Endodermal cell (in vitro differentiated cells): ENCODE measurements around a stretch of chr12.

DNA sequence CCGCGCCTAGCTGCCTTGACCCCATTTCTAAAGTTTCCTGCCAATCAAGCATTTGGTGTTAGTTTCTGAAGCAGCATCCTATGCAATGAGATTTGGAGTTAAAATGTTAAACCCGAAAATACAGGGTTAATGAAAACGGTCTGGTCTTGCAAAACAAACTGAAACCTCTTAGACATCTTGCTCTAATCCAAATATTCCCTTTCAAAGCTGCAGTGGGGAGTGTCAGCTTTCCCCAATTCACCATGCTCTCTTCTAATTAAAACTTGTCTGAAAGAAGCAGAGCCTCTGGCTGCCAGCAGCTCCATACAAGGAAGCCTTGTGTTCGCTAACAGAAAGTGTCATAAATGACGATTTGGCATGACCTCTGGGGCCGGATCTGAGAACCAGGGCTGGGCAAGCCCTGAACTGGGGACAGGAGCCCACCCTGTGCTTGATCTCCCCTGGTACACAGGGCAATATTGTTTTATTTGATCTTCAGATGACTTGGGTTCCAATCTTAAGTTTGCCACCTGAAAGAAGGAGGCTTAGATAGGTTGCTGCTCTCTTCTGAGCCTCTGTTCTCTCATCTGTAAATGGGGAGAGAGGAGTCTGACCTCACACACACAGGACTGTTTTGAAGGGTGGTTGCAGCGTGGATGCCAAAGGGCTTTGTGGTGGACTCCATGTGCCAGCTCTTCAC, 7.7 kb downstream of the KMT5A start:
- PRO-cap: no peak

DNA sequence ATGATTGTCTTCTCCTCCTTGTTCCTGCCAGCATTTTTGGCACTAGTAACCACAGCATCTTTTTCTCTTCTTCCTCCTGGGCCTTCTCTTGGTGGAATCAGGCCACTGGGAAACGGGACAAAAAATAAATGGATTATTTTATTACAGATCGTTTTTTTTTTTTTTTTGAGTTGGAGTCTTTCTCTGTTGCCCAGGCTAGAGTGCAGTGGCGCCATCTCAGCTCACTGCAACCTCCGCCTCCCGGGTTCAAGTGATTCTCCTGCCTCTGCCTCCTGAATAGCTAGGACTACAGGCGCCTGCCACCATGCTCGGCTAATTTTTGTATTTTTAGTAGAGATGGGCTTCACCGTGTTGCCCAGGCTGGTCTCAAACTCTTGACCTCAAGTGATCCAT, 13.4 kb downstream of the RILPL2 start:
- PRO-cap: no peak

DNA sequence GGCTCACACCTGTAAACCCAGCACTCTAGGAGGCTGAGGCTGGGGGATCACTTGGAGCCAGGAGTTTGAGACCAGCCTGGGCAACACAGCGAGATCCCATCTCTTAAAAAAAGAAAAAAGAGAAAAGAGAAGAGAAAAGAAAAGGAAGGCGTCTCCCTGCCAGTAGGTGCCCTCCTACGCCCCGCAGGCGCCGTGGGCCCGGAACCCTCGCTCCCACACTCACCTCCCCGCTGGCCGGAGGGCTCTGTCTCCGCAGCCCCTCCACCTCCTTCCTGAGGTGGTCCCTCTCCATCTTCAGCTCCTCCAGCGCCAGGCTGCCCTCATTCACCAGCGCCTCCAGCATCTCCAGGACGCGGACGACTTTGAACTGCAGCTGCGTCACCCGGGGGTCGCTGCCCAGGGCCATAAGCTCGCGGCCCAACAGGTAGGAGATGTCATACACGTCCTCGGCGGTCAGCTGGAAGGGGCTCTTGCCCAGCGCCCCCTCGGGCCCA, 578 bp downstream of the RILPL2 start:
- PRO-cap: unidirectional peak, plus-strand start at position 434 of the sequence

DNA sequence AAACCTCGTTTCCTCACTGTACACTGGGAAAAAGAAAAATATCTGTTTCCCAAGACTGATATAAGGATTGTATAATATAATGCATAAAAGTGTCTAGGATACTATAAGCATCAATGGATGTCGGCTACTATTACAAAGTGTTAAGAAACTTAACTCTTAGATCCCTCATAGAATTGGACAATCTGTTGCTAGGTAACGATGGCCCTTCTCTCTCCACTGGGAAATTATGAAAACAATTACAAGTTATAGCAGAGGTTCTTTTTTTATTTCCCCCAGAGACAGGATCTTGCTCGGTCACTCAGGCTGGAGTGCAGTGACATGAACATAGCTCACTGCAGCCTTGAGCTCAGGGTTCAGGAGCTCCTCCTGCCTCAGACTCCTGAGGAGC, 8.1 kb upstream of the RILPL2 start:
- PRO-cap: no peak

GRCh38 chr12:123518991-123520210, 14.1 kb downstream of the RILPL1 start:
- PRO-cap: no peak

GRCh38 chr12:123534249-123534807, 809 bp upstream of the RILPL1 start:
- PRO-cap: bidirectional peak, plus-strand start at chr12:123534377, minus-strand start at chr12:123534412; bidirectional peak, plus-strand start at chr12:123534486, minus-strand start at chr12:123534463

- PRO-cap: no peak
Observed at GRCh38 chr12:123620942-123622021, 12.2 kb downstream of the EIF2B1 start.

DNA sequence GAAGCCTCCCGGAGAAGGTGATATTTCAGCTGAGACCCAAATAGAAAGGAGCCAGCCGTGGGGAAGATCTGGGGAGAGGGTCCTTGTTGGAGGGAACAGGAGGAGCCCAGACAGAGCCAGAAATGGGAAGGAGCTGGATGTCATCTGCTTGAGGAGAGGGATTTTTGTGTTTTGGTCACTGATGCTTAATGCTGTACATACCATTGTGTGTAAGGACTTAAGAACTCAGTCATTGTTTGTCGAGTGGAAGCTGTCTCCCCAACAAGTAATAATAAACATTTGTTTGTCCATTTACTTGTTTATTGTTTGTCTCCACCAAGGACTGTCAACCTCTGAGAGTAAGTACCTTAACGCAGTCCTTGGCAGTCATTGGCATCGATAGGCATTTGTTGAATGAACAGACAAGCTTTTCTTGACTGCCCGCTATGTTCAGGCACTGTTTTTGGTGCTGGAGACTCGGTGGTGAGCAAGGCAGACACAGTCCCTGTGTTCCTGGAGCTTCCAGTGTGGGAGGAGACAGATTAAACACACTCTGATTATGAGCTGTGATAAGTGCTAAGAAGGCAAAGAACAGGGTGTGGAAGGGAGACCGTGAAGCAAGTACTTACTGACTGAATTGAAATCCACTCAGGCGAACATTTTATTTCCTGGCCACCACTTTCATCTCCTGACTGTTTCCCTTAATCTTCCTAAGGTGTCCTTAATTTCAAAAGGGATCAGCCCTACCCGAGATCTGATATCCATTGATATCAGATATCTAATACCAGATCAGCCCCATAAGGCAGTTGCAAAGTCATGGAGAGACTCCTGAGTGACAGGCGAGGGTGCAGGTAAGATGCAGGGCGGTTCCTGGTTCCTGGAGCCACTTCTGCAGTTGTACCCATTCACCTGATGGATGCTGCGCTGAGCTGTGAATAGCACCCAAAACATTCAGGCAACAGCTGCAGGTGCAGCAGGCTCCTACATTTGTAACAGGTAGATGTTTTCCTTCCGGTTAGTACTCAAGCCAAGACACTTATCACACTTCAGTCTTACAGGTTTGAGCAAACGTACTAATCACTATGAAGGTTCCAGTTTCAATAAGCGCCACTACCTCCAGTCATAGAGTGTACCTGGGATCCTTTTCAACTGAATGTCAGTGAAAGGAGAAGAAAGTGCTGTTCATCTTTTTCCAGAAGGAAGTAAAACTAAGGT, 1.4 kb downstream of the ATP6V0A2 start:
- PRO-cap: no peak

DNA sequence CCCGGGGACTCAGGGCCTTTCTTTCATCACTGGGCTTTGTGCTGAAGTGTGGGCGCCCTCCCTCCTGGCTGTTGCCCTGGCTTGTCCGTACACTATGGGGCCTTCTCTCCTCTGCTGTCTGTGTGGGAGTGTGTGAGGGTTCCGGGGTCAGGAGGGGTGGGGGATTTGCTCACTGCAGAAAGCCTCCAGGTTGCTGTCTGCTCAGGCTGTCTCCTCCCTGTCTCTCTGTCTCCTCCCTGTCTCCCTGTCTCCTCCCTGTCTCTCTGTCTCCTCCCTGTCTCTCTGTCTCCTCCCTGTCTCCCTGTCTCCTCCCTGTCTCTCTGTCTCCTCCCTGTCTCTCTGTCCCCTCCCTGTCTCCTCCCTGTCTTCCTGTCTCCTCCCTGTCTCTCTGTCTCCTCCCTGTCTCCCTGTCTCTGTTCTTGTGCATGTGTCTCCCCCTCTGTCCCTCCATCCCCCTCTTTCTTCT, 64.7 kb downstream of the CCDC92 start:
- PRO-cap: no peak

GRCh38 chr12:124045736-124046090, 72.7 kb downstream of the ZNF664 start:
- PRO-cap: no peak

DNA sequence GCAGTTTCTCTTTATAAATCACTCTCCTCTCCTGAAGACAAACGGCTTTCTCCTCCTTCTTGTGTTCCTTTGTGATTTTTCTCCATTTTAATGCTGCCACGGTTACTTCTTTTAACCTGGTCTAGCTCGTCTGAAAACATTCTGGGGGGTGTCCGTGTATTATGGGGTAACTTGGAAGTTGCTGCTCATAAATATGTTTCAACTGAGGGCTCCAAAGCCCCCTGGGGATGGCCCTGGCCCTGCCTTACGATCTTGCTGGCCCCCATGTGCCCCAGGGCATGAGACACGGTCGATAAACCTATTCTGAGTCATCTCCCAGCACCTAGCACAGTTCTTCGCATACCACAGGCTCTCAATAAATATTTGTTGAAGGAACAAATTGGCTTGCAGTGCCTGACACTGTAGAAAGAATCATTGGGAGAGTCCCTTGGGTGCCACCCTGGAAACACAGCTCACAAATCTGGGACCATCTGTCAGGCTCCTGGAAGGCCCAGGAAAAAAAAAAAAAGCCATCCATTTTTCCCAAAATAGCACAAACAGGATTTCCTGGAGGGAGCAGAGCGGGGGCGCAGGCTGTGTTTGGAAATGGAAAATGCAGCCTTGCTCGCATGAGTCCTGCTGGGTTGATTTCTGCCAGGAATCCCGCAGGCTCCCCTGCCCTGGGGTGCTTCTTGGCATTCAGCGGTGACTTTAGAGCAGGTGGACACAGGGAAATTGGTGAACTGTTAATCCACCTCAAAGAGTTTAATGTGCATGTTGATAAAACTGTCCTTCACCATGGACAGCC, 106.4 kb upstream of the RFLNA start:
- PRO-cap: no peak

DNA sequence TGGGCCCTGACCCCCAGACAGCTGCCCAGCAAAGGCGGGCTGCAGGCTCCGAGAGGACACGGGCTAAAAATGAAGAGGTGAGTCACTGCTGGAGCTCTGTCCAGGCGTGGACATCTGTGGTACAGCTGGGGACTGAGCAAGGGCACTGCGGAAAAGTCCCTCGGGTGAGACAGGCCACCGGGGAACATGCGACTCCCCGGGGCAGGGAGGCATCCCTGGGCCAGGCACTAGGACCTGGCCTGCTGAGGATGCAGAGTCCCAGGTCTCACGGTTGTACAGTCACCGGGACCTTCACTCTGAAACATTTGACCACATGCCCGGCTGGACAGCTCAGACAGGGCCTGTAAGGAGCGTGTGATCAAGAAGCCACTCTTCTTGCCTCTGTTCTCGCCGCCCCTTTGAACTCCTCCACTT, 5.2 kb upstream of the RFLNA start:
- PRO-cap: no peak

DNA sequence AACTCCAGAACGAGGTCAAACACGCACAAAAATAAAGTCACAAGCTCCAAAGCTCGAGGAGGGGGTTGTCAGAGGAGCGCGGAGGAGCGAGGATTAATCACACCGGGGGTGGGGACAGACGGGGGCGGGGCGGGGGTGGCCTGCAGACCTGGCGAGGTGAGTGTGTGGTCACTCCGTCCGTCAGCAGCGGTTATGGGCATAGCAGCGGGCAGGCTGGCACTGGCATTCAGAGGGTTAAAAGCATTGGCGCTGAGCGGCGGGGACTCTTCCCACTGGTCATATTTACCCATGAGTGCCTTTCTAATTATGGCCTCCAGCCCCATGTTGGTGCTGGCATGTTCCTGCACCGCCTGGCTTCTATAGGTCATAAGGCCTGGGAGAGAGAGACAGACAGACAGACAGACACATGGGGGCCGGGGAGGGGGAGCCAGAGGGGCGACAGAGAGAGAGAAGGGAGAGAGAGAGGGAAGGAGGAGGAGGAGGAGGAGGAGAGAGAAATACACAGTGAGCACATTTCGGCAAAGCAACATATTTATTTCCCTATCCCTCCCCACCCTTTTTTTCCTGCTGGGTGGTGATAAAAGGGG, 32.5 kb downstream of the RFLNA start:
- PRO-cap: no peak

GRCh38 chr12:124371805-124372742, 77.2 kb downstream of the RFLNA start:
- PRO-cap: no peak

- PRO-cap: no peak
Observed at GRCh38 chr12:124410171-124410821, 115.4 kb downstream of the RFLNA start.

GRCh38 chr12:124411084-124412072, 116.5 kb downstream of the RFLNA start:
- PRO-cap: no peak

DNA sequence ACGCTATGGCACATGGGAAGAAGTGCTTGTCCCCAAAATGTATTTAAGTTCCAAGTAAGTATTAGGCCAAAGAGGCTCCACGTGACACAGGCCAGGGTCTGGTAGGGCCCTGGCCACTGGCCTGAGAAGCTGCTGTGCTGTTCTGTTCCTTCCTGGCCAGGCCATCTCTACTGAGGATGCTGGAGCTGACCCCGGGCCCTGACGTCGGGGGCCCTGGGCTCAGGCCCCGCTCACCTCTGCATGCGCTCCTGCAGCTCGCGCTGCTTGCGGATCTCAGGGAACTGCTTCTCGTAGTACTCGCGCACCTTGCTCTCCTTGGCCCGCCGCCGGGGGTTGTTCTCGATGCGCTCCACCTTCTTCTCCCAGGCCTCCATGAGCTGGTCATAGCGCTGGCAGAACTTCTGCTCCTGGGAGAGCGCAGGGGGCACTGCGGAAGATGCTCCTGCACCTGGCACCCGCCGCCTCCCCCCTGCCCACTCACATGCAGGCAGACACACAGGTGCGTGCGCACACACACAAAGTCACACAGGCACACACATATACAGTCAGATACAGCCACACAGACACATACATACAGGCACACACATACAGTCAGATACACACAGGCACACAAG, 135.6 kb downstream of the RFLNA start:
- PRO-cap: no peak

- PRO-cap: no peak
Observed at GRCh38 chr12:124465926-124466841, 101.2 kb downstream of the NCOR2 start.

- PRO-cap: no peak
Observed at GRCh38 chr12:124500497-124501008, 66.9 kb downstream of the NCOR2 start.

DNA sequence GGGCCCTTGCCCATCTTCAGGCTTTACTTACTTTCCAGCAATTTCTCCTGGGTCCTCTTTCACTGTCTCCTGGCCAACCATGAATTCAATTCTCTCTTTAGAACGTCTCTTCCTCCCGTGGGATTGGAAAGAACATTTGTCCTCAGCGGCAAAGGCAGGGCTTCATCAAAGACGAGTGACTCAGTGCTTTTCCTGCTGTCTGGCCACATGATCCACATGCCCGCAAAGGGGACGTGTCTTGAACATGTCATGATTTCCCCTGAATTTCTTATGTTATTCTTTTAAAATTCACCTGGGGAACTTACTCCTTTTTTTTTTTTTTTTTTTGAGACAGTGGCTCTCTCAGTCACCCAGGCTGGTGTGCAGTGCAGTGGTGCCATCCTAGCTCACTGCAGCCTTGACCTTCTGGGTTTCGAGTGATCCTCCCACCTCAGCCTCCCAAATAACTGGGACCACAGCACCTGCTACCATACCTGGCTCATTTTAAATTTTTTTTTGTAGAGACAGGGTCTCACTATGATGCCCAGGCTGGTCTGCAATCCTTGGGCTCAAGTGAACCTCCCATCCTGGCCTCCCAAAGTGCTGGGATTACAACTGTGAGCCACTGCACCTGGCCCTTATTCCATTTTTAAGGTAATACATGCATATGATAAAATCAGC, 21.7 kb upstream of the NCOR2 start:
- PRO-cap: no peak